ENCODE measurements around a stretch of chr20.

DNA sequence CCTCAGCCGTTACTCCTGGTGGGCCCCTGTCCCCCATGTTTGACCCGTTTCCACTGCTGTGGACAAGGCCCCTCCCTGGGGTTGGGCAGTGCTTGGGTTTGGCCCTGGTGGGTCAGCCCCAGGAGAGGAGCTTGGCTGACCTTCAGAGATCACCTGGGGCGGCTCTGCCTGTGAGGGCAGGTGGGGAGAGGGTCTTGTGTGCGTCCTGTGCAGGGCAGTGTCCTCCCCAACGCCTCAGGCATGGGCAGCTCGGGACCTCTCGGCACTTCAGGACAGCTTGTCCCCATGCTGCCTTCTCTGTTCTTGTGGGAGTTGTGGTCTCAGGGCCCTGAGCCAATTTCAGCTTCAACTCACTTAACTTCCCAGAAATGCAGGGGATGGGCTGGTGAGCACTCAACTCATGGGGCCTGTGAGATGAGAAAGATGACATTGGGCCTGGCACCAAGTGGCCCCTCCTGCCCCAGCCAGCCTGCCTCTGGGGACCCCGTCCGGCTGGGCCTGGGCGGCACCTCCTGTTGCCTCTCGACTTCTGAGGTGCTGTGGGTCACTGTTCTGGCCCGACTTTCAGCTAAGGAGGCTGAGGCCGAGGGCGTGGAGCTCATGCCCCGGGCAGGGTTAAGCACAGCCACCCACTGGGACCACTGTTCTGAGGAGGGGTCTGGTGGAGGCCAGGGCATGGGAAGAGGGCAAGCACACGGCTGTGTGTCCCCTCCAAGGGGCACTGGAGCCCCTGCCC lies 6.8 kb downstream of the RGS19 start:
- RRBS, 2 experiments: 72% methylated on average over 3 of the region's 16 CpGs; no CpG with 5 or more reads in 1 of the 2 experiments

GRCh38 chr20:64224228-64224965 lies 31.2 kb upstream of the PCMTD2 start:
- RRBS, 2 experiments: no CpG with 5 or more reads among the region's 5 CpGs

GRCh38 chr20:64232878-64233125 lies 22.7 kb upstream of the PCMTD2 start:
- RRBS, 2 experiments: no CpG with 5 or more reads among the region's 2 CpGs